Measurements from ENCODE around the genes ASPDH, KLK2, KLK8, KLK12 and NKG7.

DNA sequence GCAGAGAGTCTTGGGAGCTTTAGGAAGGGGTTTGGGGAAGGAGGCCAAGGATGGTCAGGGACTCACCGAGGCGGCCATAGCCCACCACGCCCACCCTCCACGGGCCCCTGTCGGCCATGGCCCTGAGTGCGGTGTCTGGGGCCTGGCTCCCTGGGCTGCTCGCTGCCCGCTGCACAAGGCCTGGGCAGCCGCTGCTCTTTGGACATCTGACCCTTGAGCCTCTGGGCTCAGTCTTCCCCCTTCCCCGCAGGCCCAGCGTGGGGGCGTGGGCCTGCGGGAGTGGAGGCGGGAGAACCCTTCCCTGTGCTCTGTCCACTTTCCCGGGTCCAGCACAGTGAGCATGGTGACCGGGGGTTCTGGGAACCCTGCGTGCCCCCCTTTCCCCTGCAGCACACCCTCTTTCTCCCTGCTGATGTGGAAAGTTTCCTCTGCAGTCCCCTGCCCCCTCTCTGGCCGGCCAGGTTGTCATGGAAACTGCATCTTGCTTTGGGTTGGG lies at the start of gene ASPDH:
Gene ASPDH, minus strand, starts transcription at position 208 of the 496 bp plus-strand sequence.
- PRO-cap: no peak

DNA sequence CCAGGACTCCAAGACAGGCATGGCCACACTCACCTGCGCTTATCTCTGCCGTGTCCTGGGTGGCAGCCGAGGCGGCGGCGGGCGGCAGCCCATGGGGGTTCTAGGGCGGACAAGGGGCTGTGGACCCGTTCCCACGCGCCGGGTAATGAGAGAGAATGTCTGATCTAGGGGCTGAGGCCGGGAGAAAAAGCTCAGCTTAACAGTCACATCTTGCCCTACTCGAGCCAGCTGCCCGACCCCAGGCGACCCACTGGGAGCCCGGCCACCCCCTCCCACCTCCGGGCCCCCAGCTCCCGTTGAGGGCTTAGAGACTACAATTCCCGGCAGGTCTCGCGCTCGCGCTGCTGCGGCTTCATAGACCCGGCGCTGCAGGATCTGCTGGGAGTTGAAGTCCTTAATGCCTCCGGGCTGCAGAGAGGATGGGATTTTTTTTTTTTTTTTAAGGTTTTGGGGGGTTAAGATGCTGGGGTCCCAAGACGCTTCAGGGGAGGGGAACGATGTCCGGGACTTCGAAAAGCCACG lies 628 bp downstream of the SYT3 start:
- PRO-cap: no peak

DNA sequence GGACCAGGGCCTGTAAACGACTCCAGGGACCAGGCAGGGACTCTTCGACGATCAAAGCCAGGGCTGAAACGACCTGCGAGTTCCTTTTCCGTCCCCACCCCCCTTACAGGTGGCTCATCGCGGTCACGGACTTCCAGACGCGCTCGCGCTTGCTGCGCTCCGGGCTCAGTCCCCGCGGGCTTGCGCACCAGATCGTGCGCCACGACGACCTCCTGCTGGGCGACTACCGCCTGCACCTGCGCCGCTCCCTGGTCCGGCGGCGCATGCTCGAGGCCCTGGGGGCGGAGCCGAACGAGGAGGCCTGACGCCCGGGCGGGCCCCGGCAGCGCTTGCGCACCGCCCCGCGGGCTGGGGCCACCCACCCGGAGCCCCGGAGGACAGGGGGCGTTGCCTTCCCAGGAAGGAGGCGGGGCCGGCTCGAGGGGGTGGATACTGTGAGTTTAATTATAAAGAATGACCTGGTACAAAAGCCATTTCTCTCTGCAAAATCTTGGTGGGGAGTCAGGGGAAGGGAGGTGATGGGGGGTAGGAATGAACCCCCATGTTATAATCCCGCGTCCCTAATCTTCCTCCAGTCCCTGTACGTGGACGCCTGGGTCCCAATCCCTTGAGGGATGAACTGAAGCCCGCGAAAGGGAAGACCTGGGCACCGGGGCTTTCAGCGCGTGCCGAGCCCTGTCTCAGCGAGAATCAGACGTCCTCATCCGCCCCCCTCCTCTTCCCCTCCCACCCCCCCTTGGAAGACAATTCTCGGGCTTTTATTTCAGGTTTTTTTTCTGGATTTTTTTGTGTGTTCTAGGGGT lies 9.8 kb downstream of the C19orf81 start:
- PRO-cap: unidirectional peak, minus-strand start at position 265 of the sequence

DNA sequence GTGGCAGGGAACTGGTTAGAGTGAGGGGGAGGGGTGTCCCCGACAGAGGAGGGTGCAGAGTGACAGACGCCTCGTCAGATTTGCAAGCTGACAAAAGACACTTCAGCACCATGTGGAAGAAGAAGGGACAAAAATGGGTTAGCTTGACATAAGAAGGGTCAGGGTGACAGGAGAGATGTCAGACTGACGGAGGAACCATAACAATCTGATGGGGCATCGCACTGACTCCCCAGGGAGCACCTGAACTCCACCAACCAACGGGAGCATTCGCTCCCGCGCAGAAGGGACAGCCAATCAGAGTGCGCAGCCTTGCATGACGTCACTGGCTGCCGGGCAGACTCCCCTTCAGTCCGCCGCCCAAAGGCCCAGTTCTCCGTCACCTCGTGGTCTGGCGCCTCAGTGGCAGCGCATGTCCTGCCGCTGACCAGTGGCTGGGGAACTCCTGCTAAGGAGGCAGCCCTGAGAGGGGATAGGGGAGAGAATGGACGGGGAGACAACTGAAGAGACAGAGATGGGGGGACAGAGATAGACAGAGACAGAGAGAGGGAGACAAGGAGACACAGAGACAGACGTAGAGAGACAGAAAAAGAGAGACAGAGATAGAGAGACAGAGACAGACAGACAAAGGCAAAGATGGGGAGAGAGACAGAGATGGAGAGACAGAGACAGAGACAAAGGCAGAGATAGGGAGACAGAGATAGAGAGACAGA lies 30.2 kb downstream of the C19orf81 start:
- PRO-cap: bidirectional peak, plus-strand start at position 368 of the sequence, minus-strand start at position 207 of the sequence

DNA sequence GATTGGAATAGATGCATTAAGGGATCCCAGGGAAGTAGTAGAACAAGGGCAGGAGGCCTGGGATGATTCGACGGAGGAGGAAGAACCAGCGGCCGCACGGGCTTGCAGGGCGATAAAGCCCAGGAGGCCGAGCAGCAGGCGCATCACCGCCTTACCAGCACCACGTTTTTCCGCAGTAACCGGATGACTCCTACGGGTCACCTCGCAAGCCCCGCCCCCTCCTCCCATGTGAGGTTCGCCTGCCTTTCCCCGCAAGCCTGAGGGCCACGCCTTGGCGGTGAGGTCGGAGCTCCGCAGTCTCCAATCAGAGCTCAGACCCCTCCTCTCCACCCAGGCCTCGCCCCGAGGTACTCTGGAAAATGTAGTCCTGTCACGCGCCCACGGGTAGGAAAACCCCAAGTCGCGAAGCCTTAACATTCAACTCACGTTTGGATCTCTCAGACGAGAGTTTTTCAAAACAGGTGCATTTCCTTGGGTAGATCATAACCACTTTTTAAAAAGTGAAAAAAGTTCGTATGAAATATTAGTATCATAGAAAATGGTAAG lies 5.2 kb downstream of the CLEC11A start:
- PRO-cap: unidirectional peak, minus-strand start at position 170 of the sequence

DNA sequence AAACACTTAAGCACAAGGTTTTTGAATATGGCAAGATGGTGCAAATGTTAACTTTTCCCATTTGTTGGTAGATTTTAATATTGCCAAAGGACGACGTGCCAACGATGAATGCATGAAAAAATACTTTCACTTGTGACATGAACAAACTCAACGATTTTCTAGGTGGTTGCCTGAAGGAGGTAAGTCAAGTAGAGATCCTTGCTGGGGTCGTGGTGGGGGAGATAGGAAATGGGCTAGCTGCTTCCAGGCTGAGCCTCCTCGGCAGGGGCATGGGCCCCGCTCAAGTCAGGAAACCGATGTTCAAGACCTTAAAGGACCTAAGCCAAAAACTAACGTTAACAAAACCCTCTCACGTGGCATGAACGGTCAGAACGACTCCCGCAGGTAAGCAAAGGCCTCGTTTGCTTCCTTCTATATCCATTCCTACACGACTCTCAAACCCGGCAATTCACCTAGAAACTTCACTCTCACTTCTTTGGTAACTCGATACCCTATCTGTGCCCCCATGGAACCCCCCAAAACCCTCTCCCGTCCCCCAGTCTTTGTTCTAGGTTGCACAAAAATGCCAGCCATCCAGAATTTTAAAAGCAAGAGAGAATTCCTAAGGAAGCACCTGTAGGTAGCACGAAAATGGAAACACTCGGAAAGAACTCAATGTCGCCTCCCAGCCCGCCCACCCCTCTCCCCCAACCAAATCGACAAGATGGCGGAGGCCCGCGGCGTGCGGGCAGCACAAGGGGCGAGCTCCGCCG lies 13.5 kb downstream of the ACP4 start:
- PRO-cap: no peak

DNA sequence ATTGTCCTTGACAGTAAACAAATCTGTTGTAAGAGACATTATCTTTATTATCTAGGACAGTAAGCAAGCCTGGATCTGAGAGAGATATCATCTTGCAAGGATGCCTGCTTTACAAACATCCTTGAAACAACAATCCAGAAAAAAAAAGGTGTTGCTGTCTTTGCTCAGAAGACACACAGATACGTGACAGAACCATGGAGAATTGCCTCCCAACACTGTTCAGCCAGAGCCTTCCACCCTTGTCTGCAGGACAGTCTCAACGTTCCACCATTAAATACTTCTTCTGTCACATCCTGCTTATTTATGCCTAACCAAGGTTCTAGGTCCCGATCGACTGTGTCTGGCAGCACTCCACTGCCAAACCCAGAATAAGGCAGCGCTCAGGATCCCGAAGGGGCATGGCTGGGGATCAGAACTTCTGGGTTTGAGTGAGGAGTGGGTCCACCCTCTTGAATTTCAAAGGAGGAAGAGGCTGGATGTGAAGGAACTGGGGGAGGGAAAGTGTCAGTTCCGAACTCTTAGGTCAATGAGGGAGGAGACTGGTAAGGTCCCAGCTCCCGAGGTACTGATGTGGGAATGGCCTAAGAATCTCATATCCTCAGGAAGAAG lies 3.8 kb upstream of the KLK3 start:
- PRO-cap: no peak

DNA sequence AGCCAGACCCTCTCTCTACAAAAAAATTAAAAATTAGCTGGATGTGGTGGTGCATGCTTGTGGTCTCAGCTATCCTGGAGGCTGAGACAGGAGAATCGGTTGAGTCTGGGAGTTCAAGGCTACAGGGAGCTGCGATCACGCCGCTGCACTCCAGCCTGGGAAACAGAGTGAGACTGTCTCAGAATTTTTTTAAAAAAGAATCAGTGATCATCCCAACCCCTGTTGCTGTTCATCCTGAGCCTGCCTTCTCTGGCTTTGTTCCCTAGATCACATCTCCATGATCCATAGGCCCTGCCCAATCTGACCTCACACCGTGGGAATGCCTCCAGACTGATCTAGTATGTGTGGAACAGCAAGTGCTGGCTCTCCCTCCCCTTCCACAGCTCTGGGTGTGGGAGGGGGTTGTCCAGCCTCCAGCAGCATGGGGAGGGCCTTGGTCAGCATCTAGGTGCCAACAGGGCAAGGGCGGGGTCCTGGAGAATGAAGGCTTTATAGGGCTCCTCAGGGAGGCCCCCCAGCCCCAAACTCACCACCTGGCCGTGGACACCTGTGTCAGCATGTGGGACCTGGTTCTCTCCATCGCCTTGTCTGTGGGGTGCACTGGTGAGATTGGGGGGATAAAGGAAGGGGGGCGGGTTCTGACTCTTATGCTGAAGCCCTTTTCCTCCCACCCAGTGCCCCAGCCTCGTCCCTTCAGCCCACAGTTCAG lies at the start of gene KLK2:
Gene KLK2, plus strand, starts transcription at position 523 of the 709 bp plus-strand sequence.
- PRO-cap: no peak

GRCh38 chr19:50896451-50897221 lies 14.6 kb downstream of the KLK4 start:
- PRO-cap: unidirectional peak, plus-strand start at chr19:50897060

GRCh38 chr19:51001516-51001879 lies at the start of gene KLK8:
Gene KLK8 (minus strand): TSS chr19:51001604.
- PRO-cap: no peak

DNA sequence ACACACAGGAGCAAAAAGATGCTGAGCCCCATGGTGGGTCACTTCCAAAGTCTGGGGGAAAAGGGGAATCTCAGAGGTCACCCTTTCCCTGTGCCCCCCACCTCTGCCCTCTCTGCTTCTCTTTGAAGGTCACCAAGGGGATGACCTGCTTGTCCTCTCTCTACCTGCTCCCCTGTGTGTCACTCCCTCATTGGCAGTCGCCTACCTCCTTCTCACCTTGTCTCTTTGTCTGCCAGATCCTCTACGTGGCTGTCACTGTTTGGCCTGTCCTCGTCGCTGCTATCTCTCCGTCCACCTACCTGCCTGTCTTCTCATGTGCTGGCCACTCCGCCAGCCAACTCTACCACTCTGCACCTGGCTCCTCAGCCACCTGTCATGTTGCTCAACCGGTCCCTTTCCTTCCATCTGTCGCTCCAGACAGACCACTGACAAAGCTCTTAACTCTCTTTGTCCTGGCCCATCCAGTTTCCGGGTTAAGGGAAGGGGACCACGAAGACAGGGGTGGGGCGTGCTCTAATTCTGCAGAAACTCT lies at the start of gene KLK12:
Gene KLK12, minus strand, starts transcription at position 413 of the 532 bp plus-strand sequence.
- PRO-cap: no peak

DNA sequence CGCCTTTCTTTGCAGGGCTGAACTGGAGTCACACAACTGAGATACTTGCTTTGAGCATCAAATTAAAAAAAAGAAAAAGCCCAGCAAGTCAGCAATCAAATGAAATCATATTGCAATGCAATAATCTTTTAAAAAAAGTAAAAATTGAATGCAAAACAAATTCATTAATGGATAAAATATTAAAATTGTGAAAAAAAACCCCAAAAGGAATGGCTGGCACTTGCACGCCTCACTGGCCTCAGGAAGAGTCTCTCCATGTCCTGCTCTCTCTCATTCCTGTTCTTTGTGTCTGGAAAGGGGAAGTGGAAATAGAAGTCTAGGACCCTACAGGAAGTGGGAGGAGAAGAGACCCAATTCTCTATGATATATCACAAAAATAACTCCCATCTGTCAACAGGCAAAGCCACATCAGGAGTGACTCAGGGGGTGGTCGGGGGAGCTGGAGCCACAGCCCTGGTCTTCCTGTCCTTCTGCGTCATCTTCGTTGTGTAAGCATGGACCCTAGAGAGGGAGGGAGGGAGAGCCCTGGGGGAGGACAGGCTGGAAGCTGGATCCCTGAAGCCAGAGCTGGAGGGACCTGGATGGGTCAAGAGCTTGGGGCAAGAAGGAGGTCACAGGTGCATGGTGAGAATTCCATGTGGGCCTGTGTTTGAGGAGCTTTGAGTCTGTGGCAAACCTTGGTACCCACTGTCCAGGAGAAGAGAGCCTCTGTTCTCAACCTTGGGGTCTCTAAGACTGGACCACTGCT lies 3.0 kb downstream of the SIGLEC9 start:
- PRO-cap: bidirectional peak, plus-strand start at position 519 of the sequence, minus-strand start at position 285 of the sequence

- PRO-cap: no peak
These were observed 3.6 kb upstream of the SIGLEC7 start for GRCh38 chr19:51138417-51139001.

GRCh38 chr19:51271064-51271476 lies 20.2 kb downstream of the SIGLECL1 start:
- PRO-cap: no peak

- PRO-cap: no peak
These were observed 11.4 kb downstream of the ETFB start for GRCh38 chr19:51354692-51355361.

- PRO-cap: bidirectional peak, plus-strand start at chr19:51372814, minus-strand start at chr19:51372704
These were observed at the start of gene NKG7 for GRCh38 chr19:51372405-51373430. Gene NKG7 (minus strand): TSS chr19:51372654.

DNA sequence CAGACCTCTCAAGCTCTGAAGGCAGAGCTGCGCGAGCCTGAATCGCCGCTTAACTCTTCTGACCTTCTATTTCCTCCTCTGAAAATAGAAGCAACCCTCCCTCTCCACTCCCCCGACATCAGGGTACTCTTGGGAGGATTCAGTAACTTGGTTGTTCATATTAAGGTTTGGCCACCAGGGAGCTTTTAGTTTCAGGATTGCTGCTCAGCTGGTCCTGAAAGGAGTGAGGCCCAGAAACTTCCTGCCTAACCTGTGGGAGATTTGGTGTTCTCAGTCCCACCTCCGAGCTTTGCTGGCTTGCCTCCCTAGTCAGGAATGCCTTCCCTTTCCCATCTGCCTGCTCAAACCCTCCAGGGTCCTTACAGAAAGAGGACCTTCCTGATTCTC lies 27.7 kb downstream of the SIGLEC5 start:
- PRO-cap: bidirectional peak, plus-strand start at position 184 of the sequence, minus-strand start at position 60 of the sequence

DNA sequence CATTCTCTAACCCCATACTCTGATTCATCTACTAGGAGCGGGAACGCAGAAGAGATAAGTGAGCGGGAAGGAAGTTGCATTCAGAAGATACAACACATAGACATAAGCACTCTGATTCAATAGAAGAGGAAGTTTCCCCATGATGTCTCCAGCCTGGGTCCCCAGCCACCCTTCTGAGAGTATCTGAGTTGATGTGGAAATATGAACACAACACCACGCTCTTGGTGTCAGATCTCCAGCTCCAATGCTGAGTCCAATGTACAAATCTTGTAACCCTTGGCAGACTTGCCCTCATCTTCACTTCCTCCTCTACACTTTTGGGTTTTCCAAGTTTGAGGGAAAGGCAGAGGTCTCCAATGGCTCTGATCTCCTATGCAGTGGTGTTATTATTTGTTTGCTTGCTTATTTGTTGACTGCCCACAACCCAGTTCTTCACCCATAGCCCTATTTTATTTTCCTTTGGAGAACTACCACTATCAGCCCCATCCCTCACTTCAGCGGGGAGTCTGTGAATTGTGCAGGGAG lies 5.0 kb upstream of the SIGLEC14 start:
- PRO-cap: no peak

- PRO-cap: bidirectional peak, plus-strand start at chr19:51691003, minus-strand start at chr19:51690843
These were observed 2.2 kb upstream of the SPACA6 start for GRCh38 chr19:51690709-51691647.

DNA sequence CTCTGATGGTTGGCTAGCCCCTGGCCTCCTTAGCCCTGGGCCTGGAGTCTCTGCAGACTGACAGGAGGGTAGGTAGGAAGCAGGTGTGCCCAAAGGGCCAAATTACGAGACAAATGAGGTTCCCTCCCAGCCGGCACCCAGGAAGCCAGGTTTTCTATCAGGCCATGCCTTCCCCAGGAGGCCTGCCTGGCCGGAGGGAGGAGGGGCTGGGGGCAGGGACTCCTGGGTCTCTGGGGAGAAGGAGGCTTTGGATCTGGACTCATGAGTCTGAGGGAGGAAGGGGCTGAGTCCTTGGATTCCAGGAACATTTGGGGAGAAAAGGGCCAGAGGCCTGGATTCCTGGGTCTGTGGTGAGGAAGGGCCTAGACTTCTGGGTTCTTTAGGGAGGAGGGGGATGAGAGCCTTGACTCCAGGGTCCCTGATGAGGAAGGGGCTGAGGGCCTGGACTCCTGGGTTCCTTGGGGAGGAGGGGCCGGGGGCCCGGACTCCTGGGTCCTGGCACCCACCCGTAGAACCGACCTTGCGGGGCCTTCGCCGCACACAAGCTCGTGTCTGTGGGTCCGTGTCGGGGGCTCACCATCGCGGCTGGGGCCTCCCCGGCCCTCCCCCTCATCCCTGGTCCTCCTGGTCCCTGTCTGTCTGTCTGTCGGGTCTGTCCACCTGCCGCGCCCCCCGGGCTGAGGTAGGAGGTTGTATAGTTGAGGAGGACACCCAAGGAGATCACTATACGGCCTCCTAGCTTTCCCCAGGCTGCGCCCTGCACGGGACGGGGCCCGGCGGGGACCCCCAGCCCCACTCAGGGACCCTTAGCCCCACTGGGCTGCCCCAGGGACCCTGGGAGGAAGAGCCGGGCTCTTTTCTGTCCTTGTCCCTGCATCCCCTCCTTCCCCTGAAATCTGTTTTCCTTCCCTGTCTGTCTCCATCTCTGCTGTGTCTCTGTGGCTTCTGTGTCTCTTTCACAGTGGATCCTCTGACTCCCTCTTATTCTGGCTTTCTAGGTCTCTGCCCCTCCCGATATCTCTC lies 704 bp upstream of the SPACA6 start:
- PRO-cap: unidirectional peak, plus-strand start at position 676 of the sequence

All from bronchial lymph node (tissue), 1 donor.